Hair follicle dermal papilla cell (primary cell): ENCODE results near the genes SOX5 and KRAS.

GRCh38 chr12:22691743-22692173 is 66.8 kb downstream of the ETNK1 start:
- CAGE, long polyA plus RNA = no peak

- CAGE, long polyA plus RNA = no peak
These were observed 226.8 kb downstream of the SOX5 start for GRCh38 chr12:23722555-23723103.

DNA sequence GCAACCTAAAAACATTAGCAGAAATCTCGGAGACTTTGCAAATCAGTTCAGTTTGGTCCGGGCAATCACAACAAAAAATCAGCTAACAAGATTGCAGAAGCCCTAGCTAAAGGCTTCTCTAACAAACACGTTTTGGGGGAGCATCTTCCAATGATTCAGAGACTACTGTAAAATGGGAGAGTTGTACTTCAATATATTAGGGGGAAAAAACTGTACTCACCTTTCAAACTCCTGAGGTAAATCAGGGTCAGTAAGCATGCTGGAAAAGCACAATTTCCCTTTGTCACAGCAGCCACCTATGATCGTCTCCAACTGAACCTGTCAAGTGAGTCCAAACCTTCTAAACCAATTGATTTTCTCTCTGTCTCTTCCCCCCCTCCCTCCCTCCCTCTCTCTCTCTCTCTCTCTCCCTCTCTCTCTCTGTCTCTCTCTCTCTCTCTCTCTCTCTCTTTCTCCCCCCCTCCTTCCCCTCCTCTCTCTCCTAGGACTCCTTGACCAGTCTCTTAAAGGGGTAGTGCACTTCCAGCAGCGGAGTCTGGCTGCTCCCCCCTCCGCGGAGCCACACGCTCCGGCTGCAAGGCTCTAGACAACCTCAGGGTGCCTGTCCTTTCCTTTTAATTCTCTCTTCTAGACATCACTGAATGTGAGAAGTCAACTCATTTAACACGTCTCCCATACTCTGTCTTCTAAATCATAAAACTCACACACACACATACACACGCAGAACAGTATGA is at the start of gene SOX5:
Gene SOX5, minus strand, starts transcription at position 327 of the 734 bp plus-strand sequence.
- CAGE, long polyA plus RNA = no peak

GRCh38 chr12:24491899-24492473 is 456.9 kb downstream of the BCAT1 start:
- CAGE, long polyA plus RNA = no peak

DNA sequence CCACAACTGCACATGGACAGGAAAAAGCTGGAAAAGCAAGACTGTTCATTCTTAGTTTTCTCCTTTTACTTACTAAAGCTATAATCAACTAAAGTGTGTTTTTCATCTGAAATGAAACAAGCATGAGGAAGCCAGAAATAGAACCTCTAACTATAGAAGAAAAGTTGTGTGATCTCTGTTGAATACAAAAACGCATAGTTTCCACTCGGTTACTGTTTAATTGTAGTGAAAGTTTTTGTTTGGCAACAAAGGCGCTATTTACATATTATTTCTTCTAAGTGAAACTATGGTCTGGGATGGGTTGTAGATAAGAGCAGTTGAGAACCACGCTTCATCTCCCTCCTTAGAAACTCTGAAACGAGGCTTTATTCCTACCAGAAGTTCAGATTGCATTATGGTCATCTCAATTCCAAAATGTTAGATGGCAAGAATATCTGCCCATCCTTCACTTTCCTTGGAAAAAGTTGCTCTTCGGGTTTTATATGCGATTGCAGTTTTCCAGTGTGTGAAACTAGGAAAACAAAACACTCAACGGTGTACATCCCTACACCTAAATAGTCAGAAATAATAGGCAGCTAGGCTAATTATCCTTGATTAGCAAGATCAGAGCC is 1.1 kb downstream of the BCAT1 start:
- CAGE, long polyA plus RNA = no peak

DNA sequence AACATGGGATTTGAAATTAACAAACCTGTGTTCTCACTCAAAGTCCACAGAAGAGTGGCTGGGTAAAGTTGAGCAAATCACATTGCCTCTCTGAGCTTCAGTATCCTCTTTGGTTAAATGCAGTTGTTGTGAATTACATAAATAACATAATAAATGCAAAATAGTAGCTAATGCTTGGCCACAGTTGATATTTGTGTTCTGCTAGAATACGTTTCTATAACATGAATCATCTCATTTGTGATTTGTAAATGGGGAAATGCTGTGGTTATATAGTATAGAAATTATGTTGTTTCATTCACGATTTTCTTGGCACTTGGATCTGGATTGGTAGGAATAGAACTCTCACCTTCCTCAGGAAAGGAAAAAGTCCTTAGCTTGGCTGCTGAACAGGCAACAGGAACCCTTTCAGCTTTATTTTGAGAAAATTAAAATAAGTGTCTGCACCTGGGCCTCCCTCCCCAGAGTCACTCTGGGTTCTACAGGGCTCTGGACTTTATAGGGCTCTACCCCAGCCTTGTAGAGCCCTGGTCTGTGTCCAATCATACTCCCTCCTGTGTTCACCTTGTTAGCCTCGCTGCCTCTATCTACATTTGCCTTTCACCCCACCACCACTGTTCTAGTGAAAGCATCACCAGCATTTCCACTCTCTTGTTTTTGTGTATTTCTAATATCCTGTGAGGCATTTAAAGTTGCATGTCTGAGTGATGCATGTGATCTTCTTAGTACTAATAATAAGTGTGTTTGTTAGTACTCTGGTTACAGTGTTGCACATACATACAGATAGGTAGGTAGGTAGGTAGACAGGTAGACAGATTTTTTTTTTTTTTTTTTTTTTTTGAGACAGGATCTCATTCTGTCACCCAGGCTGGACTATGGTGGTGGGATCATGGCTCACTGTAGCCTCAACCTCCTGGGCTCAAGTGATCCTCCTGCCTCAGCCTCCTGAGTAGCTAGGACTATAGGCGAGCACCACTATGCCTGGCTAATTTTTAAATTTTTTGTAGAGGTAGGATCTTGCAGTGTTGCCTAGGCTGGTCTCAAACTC is 4.3 kb downstream of the IRAG2 start:
- CAGE, long polyA plus RNA = no peak

- CAGE, long polyA plus RNA = no peak
These were observed at the start of gene KRAS for GRCh38 chr12:25250645-25251722. Gene KRAS, minus strand, starts transcription at chr12:25250929.

GRCh38 chr12:25382201-25383044 is 131.7 kb upstream of the KRAS start:
- CAGE, long polyA plus RNA = no peak

DNA sequence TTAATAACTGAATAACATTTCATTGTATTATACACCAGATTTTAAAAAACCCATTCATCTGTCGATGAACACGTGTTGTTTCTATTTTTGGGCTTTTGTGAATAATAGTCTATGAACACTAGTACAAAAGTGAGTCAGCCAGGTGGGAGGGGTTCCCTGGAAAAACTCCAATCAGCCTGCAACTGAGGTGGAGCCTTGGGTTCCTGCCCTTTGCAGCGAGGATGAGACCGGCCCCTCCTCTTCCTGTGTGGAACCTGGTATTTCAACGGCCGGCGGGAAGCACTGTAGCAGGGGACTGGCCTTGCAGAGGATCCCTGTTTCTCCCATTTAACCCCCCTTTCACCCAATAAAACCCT is 56.1 kb downstream of the LMNTD1 start:
- CAGE, long polyA plus RNA = no peak

GRCh38 chr12:25962922-25963888 is 4.7 kb downstream of the RASSF8 start:
- CAGE, long polyA plus RNA = no peak

DNA sequence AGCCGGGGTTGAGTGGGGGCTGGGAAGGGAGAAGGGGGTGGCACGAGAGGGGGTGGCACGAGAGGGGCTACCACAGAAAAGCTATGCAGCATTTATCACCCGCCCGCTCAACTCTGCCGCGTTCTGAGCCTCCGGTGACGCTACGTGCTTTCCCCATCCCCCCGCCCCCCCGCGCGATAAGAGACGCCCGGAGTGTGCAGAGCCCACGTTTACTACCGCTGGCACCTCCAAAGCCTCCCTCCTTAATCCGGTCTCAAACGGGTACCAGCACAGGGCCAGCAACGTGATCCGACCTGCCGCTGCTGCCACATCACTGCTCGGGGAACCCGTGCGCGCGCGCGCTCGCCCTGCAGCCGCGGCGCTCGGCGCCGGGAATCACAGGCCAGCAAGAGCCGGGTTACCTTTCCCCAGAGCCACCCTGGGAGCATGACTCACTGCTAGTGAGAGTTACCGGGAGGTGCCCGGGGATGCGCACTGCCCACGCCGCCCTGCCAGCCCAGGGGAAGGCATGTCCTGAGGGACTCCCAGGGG is 1.0 kb upstream of the BHLHE41 start:
- CAGE, long polyA plus RNA = no peak

GRCh38 chr12:26158333-26158865 is 33.6 kb upstream of the BHLHE41 start:
- CAGE, long polyA plus RNA = no peak

DNA sequence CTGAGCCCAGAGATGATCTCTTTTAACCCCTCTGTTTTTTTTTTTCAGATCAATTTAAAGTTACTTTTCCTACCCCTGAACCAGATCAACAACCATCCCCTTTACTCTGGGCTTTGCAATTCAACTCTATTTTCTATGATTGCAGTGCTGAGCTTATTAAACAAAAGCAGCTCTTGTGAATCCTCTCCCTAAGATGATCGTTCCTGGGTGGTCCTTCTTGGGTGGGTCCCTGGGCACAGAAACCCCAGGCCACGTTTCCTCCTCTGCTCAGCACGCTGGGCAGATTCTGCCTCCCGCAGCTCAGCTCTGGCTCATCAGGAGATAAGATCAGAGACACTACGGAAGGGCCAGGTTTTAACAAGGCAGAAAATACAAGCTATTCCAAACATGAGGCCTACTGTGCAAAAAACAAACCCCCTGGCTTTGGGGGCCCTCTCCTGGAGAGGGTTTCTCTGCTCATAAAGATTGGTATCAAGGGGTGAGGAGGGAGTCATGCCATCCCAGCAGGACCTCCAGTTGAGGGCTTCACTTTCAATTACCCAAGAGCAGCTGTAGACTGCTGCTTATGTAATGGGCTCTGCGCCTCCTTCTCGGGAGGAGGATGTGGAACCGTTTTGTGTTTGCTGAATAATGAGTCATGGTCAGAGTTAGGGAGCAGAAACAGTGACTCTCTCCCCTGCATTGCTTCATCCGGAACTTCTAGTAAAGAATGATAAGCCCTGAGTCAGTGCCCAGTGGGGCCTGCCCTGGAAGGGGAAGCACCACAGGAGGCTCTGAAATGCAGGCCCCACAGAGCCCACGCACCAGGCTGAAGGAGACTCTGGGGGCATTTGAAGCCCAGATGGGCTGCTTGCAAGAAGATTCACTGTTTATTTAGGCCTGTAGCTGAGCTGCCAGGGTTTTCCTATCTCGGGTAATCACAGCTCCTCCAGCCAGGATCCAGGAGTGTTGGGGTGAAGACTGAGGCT is 79.1 kb downstream of the SSPN start:
- CAGE, long polyA plus RNA = no peak

DNA sequence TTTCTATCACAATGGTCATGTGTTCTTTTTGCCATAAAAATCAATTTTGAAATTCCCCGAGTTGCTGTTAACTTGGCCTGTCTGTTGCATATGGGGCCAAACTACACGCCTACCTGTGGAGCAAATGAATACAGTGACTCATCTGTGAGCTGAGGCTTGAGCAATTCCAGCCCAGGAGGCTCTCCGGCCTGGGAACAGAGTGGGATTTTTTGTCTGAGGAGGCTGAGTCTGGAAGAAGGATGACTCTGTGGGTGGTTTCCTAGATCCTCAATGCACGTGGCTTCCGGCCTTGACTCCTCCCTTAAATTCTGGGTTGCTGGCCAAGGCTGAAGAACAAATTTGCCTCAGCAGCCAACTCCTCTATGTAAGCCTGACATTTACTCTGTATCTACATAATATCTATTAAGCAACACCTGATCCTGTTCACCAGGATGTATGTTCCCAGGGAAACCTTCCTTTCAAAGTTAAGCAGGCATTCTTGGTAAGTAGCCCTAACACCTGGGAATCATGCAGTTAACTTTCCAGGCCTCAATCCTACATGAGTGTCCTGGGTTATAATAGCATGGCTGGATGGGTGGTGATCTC is 124.2 kb downstream of the SSPN start:
- CAGE, long polyA plus RNA = no peak

DNA sequence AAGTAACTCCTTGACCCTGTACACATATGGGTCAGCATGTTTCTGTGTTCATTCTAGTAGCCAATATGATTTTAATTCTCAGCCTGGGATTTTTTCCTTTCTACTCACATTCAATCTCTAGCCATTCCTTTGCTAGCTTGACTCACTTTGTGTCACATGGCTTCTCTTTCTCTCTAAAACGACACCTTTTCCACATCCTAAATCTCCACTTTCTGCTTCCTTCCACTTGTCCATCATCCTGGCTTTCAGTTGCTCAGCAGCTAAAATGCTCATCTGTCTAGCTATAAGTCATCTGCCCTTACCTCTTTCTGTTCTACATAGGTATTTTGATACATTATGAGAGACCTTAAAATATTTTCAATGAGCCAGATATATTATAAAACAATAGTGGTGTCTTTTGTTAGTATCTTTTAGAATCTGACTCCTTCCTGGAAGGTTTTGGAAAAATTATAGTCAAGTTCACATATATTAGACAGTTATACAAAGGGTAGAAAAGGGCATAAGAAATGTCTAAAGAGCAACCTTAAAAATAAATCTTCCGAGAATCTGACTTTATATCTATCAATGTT is 278.3 kb downstream of the SSPN start:
- CAGE, long polyA plus RNA = no peak

DNA sequence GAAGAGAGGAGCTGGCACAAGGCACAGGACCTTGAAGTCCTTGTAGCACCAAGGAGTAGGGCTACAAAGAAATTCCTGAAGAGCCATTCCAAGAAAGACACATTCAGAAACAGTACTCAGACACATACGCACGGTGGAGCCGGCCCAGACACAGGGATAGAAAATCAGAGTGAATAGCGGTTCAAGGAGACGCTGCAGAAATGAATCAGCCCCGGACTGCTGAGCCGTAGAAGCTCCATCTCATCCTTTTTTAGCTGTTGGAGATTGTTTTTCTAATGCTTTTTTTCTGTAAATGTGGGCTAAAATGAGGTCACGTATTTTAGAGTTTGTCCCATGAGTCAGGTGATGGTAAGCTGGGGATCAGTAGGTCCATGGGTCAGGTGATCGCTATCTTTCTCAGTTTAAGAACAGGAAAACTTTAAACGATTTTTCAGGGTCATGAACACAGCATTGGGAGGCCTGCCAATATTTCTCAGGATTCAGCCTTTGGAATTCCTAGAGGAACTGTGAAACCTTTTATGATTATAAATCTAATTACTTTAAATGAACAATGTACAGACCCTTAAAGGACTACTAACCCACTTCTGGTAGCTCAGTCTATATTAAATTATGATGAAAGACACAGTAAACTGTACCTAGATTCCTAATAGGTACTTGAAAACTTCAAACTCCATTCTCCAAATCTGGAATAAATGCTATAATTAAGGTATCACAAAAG is 202.4 kb downstream of the ITPR2 start:
- CAGE, long polyA plus RNA = no peak

DNA sequence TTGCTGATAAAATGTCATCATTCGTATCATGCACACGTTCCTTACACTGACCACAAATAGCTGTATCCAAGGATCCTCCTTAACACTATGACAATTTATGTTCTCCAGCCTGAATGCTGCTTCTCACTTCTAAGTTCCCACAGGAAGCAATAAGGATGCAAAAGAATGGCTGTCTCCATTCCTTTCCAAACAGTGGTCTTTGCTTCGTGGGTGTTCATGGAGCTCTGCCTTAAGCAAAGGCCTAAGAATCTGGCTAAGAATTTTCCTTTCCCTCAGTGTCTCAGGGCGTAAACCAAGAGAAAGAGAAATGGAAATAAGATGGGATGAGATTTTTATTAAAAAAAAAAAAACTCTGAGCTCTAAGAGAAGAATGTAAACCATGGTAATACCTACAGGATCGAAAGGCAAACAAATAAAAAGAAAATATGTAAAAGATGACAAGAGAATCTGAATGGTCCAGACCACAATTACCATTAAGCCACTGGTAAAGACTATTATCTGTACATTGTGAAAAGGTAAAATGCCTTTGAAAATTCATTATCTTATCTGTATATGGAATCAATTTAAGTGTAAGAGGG is 200.1 kb downstream of the ITPR2 start:
- CAGE, long polyA plus RNA = no peak

DNA sequence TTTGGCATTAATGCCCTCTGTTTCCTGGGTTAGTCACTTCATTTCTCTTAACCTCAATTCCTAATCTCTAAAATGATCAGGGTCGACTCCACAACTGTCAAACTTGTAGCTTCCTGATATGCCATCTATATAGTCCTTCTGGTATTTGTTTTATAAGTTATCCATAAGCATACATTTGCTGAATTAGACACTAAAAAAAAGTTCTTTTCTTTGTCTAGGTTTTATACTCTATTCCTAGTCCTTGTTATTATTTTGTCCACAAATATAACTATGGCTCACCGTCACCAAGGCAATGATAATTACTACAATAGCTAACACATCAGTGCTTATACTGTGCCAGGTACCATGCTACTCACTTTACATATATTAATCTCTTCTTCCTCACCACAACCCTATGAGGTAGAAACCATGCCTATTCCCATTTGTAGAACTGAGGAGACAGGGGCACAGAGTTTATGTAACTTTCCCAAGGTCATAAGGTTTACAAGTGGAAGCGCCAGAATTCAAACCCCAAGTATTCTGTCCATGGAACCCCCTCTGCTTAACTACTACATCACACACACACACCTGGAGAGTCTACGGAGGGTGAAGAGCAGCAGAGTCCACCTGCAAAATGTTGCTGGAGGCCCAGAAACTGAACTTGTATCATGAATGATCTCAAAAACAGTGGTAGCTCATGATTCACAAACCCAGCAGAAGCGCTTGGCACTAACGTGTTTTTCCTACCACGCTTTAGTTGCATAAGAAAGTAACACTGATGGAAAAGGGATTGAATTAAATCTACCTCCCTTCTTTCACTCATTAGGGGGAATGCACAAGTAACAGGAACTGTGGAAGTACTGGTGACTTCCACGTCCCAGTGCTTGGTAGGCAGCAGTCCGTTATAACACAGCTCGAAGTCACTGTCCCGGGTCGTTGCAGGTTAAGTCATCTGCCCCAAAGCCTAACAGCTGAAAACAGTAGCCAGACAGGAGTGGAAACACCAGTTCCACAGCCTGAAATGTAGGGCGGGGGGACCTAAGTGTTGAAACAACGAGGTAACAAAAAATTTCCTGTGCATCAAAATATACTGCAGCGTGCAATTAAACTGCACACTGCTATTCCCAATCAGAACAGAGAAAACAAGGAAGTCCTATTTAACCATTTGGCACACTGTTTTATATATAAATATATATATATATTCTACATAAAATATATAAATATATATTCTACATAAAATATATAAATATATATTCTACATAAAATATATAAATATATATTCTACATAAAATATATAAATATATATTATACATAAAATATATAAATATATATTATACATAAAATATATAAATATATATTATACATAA is 2.0 kb downstream of the ITPR2 start:
- CAGE, long polyA plus RNA = no peak

DNA sequence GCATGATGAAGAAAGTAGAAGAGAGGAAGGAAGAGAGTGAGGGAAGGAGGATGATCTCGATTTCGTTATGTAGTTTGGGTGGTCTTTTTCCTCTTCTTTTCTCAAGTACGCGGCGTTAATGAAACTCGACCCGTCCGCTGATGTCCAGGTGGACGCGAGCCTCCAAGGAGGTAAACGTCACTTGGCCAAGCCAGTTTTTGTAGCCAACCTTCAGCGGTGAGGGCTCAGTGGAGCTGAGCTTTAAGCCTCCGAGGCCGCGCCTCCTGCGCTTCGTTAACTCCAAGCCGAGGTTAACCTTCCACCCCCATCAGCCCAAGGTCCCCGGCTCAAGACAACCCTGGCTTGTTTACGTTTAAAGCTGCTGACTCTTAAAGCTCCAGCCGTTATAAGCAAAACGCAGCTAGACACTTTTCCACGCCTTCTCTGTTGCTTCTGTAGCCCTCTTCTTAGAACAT is 750 bp upstream of the ITPR2 start:
- CAGE, long polyA plus RNA = no peak

- CAGE, long polyA plus RNA = no peak
These were observed 550 bp downstream of the FGFR1OP2 start for GRCh38 chr12:26938826-26939214.